Metastatic Pancreatic Carcinoma in the Ovary (tissue), 1 donor: ENCODE measurements around a stretch of chr15.

- PRO-cap = no peak
These were observed 526 bp upstream of the FES start for GRCh38 chr15:90883729-90884226.

GRCh38 chr15:90886003-90886421 is 1.7 kb downstream of the FES start:
- PRO-cap = no peak

- PRO-cap = no peak
These were observed 11.2 kb downstream of the MAN2A2 start for GRCh38 chr15:90914276-90914762.

GRCh38 chr15:90918183-90918579 is 14.2 kb downstream of the HDDC3 start:
- PRO-cap = no peak

DNA sequence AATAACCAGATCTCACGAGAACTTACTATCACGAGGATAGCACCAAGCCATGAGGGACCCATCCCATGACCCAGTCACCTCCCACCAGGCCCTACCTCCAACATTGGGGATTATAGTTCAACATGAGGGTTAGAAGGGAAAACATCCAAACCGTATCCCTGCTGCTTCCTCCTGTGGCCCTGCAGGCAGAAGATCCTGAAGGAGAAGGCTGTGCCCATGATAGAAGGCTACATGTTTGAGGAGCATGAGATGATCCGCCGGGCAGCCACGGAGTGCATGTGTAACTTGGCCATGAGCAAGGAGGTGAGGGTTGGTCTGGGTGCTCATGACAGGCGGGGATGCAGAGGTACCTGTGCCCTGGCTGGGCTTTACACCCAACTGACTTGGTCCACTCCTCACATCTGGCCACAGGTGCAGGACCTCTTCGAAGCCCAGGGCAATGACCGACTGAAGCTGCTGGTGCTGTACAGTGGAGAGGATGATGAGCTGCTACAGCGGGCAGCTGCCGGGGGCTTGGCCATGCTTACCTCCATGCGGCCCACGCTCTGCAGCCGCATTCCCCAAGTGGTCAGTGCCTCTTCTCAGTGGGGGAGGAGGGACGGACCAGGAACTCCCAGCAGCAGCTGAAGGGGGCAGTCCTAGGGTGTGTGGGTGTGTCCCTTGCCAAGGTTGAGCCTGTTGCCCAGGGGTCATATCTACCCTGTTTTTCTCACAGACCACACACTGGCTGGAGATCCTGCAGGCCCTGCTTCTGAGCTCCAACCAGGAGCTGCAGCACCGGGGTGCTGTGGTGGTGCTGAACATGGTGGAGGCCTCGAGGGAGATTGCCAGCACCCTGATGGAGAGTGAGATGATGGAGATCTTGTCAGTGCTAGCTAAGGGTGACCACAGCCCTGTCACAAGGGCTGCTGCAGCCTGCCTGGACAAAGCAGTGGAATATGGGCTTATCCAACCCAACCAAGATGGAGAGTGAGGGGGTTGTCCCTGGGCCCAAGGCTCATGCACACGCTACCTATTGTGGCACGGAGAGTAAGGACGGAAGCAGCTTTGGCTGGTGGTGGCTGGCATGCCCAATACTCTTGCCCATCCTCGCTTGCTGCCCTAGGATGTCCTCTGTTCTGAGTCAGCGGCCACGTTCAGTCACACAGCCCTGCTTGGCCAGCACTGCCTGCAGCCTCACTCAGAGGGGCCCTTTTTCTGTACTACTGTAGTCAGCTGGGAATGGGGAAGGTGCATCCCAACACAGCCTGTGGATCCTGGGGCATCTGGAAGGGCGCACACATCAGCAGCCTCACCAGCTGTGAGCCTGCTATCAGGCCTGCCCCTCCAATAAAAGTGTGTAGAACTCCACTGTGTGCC is 1.5 kb upstream of the RCCD1 start:
- PRO-cap = no peak

DNA sequence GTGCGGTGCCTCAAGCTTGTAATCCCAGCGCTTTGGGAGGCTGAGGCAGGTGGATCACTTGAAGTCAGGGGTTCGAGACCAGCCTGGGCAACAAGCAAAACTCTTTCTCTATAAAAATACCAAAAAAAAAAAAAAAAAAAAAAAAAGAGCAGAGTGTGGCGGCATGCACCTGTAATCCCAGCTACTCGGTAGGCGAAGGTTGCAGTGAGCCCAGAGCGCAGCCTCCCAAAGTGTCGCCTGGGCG is 424 bp upstream of the RCCD1 start:
- PRO-cap = no peak

- PRO-cap = no peak
These were observed 2.6 kb downstream of the RCCD1 start for GRCh38 chr15:90957075-90957839.

DNA sequence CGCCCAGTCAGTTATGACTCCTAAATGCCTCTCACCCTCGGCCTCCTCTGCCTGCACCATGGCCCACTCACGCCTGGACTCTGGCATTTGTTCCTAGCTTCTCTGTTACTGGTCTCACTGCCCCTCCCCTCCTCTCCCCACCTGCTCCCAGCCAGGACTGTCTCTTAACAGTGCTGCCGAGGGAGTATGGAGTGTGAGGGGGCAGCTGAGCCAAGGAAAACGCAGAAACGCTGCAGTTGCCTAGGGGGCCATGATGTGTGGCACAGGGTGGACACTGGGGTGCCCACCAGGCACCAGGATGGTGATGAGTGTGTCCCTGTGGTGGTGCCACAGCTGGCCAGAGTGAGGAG is 3.1 kb downstream of the RCCD1 start:
- PRO-cap = unidirectional peak, minus-strand start at position 82 of the sequence

- PRO-cap = no peak
These were observed 123.9 kb downstream of the SV2B start for GRCh38 chr15:91223815-91224425.

- PRO-cap = no peak
These were observed 357.2 kb upstream of the SLCO3A1 start for GRCh38 chr15:91496346-91496767.

DNA sequence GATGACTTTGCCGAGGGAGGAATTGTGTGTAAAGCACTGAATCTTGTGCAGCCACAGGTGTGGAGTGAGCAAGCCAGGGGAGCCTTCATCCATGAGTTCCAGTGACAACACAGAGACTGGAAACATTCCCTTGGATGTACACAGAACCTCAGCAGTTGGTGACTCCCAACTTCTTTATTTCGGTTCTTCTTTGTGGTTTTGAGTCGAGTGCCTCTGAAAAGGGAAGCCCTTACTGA is 7.6 kb downstream of the SLCO3A1 start:
- PRO-cap = no peak

DNA sequence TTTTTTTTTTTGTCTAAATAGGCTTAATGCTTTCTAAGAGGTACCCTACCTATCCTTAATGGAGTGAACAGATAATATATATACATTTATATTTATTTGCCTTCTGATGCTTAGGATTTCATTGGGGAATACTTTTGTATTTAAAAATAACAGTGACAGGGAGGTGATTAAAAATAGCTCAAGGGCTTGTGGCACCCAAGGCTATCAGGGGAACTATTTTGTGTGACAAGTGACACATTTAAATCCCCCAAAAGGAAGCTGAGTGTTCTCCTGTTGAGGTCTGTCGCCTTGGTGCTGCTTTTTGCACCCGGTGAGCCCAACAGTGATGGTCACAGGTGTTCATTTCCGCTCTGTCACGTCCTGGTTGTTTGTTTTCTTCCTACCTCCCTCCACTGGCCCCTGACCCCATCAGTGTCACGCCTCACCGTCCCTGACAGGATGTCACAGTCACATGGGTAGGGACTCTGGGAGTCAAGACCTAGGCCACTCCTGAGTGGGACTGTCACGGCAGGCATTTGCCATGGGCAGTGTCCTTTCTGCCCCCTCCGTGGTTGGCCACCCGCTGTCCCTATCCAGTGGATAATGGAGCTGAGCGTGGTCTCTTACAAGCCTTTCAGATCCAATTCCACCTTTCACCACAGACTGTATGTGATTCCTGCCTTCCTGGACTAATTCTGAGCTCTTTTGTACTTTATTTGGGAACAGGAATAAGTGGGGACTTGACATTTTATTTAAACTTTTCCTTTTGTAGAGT is 11.2 kb downstream of the SLCO3A1 start:
- PRO-cap = no peak

DNA sequence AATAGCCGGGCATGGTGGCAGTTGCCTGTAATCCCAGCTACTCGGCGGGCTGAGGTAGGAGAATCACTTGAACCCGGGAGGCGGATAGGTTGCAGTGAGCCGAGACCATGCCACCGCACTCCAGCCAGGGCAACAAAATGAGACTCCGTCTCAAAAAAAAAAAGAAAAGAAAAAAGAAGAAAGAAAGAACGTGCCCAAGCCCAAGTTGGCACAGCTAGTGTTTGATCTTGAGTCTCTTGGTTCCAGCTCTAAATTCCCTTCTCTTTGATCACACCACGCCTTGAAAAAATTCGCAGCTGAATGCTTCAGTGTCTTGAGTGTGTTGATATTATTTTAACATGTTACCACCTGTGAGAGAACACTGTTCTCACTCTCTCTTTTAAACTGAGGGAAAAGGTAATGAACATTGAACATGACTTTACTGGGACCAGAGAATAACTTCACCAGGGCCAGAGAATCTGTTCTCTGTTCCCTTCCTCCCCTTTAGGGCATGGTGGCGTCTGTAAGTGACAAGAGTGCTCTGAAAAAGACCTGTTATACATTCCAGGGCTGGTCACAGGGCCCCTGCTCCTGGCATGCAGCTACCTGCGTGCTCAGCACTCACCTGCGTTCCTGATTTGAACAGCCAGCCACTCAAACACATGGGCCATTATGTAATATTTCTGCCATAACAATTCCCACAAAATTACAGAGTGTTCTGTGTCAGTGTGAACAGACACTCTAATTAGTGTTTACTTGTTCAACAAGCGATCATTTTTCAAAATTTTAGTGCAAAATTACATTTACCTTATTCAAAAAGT is 19.1 kb downstream of the SLCO3A1 start:
- PRO-cap = no peak

DNA sequence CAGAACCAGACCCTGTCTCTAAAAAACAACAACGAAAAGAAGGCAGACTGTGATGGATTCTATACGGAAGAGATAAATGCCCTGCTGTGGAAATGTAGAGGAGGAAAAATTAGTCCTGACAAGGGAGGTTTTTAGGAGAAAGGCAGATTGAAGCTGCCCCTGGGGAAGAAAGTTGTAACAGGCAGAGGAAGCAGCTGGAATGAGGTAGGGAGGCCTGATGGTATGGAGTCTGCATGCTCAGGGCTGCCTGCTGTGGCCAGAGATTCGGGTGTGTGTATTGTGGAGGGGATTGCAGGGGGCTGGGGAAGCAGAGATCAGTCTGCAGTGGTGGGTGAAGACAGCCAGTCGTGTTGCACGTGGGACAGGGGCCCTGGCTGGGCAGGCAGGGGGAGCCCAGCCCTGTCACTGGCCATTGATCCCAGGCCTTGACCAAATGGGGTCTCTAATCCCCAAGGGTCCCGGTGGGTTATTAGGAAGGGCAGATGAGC is 96.5 kb downstream of the SLCO3A1 start:
- PRO-cap = no peak

DNA sequence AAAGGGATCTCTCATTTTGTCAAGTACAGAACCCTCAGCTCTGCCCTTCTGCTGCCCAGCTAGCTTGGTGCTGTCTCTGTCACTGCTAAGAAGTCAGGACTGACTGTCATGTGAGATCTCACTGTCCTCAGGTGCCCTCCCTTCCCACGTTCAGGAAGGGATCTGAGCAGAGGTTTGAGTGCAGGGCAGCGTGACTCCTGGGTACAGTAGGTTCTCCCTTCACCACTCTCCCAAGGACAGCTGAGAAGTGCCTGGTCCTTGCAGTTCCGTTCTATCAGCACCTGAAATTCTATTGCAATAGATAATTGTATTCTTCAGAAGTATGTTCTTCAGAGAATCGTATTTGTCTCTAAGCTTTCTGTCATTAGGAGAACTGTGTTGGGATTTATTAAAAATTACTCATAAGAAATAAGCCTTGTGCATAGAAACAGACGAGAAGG is 229.8 kb downstream of the SLCO3A1 start:
- PRO-cap = no peak

DNA sequence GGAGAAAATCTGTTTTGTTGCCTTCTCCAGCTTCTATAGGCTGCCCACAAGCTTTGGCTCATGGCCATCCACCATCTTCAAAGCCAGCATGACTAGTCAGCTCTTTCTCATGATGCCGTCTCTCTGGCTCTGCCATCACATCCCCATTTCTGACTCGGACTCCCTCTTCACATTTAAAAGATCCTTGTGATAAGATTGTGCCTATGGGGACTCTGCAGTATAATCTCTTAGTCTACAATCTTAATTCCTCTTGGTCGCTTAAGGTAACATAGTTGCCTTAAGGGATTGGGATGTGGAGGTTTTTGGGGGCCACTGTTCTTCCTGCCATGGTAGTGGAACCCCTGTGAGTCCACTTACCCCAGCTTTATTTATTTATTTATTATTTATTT is 235.1 kb downstream of the SLCO3A1 start:
- PRO-cap = no peak

- PRO-cap = no peak
These were observed 266.7 kb downstream of the SLCO3A1 start for GRCh38 chr15:92120205-92120663.

DNA sequence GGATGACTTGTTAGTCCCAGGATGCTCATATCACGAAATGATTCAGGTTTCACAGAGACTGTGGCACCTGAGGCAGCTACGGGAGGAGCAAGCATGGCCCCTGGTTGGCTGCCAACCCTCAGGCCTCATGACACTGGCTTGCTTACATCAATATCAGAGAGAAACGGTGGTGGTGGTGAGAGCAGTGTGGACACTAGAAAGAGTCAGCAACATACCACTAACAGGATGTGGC is 209.0 kb upstream of the ST8SIA2 start:
- PRO-cap = no peak

DNA sequence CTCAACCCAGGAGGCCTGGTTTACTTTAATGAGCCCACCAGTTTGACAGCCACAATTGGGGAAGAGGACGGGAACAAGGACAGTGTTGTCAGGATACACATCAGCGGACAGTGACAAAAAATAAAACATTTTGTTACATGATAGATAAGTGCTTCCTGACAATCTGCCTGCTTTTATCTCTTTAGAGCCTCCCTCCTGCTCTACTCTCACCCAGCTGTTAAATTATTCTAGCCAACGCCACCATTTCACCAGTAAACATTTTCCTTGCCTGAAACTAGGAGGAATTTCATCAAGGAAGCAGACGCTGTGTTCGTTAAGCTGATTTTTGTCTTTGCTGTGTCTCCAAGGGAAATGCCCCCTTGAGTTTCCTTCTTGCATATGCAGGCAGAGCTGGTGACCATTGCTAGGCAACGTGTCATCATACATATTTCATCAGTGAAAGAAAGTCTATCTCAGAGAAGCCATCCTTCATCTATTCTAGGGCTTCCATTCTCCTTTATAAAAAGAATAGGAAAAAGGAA is 87.1 kb upstream of the ST8SIA2 start:
- PRO-cap = no peak

DNA sequence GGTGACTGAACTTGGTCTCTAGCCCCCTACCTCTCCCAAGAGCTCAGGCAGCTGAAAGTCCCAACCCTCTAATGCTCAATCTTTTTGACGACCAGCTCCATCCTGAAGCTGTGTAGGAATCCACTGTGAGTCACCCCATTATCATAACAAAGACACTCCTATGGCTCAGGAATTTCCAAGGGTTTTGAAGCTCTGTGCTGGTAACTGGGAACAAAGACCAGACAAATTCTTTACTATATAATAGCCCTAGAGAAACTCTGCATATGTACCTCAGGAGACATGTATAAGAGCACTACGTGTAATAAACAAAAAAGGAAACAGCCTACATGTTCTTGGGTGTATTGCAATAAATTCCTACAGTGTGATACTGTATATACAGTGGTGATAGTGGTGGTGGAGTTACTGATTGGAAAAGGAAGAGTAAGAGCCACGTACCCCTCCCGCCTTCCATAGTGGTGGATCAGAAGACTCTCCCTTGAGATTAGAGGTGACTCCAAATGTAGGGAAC is 116.6 kb downstream of the ST8SIA2 start:
- PRO-cap = no peak